ENCODE measurements around the genes OR4K14, OR11H6, PIP4P1, PNP and TPPP2.

DNA sequence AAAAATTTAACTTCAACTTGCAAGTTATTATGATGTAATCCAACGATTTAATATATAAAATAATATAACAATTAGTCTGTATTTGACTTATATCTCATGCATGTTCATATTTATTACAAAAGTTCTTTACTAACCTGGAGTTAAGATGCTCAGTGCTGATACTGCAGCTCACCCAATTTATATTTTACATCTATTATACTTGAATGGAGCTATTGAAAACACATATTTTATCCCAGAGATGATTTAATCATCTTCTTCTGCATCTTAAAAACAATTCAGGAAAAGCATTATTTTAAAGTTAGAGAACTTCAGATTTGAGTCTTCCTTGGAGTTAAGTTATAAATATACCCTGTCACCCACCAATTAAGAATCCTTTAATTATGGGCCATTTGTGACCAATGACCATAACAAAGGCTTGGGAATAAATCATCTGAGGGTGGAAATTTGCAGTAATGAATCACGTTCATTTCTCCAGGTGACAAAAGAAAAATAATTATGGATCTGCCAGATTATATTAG, at the start of gene OR4K14:
OR4K14 (minus strand) TSS at position 299 of the 518 bp plus-strand sequence.
- RRBS, result no CpG with 5 or more reads among the region's 2 CpGs

GRCh38 chr14:20223549-20223785, at the start of gene OR11H6:
Gene OR11H6 (plus strand): TSS chr14:20223710.
- RRBS, result no CpG with 5 or more reads among the region's 1 CpG

DNA sequence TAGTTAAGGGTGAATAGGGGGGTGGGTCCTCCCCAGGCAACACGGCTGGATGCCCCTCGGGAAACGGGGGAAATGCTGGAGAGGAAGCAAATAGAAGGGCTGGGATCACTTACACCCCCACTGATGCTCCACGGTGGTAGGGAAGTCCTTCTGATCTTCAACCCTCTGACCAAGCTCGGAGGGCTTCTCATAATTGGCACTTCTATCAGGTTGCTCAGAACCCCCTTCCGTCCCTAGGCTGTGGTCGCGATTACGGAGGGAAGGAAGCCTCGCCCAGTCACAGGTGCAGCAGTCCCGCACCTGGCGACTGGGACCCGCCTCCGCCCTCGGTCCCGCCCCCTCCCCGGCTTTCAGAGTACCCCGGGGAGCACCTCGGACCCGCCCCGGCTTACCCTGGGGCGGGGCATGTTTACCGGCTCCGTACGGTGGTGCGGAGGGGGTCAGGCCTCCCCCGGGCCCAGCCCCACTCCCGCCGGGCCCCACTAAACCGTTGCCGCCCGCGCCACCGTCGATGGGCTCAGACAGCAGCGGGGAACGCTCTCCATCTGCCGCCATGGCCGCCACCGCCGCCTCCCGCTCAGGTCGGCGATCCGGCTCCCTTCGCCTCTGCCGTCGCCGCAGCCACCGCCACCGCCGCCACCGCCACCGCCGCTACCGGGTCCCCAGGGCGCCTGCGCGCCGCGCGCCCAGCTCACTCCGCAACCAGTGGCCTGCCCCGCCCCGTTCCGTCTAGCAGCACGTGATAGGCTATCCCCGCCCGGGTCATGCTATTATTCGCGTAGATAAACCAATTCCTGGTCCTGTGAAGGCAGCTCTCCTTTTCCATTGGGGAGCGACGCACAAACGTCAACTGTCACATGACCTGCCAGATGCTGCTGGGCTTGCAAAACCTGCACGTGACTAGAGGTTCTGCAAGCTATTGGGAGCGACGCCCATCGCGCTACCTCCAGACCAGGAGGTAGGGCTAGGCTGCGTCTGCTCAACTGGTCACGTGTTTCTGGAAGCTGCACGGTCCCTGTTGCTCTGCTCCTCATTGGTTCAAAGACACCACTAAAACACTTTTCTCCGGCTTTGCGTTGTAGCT, at the start of gene PIP4P1:
PIP4P1 (minus strand) TSS at position 664 of the 1,084 bp plus-strand sequence.
- RRBS, result under 1% methylated on average over 17 of the region's 84 CpGs

DNA sequence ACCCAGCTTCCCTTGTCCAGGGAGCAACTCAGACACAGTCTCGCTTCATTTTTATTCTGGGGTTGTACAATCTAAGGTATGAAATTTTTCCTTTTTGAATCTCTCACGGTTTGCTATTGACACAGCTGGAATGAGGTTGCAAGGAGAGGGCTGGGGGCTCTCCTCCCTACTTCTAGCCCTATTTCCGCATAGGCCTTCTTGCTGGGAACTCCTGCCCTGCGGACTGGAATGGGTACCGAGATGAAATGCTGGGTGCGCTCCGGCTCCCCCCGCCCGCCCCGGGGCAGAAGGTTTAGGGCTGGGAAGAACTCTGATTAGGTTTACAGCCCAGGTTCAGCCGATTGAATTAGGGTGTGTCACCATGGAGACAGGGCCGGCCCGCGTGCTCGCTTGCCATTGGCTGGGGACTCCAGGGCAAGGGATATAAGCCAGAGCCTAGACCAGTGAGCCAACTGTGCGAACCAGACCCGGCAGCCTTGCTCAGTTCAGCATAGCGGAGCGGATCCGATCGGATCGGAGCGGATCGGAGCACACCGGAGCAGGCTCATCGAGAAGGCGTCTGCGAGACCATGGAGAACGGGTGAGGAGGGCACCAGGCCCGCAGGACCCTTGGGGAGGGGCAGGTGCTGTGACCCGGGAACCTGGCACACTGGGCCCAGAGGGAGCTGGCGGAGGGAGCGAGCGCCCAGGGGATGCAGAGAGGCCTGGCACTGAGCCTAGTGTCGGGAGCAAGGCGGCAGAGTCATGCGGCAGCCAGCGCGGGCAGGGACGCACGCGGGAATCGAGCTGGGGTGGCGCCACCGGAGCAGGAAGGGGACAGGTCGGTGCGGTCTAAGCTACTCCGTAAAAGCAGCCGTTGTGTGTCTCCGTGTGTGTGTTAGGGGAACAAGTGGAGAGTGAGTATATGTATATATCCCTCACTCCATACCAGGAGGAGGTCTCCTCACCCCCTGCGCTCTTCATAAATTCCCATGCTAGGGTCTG, at the start of gene PNP:
PNP (plus strand) TSS at position 451 of the 984 bp plus-strand sequence.
- RRBS, result under 1% methylated on average over 19 of the region's 51 CpGs

DNA sequence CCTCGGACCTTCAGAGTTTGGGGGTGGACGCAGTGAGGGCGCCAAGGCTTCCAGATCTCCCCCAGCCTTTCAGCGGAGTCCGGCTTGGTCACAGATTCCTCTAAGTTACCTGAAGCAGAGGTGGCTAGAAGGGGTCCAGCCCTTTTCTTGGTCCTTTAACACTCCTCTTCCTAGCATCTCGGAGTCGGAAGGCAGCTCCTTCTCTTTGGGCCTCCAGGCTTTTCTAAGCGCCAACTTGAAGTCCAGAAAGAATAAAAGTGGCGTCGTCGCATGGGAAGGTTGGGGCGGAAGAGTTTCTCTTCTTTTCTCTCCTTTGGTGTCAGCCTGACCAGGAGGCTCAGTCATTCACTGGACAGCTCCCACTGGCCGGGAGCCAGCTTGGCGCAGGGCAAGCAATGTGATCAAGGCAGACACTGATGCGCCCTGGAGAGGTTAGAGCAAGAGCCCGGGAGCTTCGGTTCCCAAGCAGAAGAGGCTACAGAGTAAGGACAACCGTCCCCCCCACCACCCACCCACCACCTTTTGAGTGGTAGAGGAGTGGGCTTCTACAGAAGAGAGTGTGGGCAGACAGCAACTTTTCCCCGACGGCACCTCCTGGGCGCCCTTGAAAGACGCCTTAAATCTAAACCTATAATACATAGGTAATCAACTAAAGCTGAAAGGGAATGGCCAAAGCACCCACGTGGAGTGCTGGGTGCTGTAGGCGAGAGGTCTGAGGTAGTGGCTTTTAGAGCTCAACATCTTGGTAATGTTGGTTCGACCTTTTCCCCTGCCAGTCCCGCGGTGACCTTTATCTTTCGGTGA, 9.4 kb downstream of the OR6S1 start:
- RRBS, result 3% methylated on average over 4 of the region's 28 CpGs

DNA sequence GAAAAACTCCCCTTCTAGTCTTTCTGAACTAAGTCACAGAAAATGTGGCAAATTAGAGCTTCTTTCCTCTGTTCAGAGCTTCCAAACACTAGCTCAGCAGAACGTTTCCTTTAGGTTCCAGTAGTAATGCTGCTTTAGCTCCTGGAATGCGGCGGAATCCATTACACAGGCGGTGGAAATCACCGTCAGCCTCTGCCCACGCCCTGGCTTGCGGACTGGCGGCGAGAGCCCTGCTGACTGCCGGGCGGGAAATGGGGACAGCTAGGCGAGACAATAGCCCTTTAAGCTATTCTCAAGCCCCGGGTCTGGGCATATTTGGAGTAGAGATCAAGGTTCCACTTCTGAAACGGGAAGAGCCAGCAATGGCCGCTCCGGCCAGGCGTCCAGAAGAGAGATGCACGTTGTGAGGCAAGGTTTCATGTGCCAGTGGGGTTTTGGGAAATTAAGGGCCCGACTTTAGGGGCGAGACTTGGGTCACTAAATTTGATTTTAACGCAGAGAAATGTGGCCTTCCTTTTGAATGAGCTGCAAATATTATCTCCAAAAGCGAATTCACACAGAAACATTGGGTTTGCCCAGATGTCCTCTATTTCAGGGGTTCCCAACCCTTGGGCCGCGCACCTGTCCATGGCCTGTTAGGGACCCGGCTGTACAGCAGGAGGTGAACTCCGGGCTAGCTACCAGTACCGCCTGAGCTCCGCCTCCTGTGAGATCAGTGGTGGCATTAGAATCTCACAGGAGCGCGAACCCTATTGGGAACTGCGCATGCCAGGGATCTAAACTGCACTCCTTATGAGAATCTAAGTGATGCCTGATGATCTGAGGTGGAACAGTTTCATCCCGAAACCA, 2.3 kb upstream of the RNASE4 start:
- RRBS, result 1% methylated on average over 5 of the region's 32 CpGs

DNA sequence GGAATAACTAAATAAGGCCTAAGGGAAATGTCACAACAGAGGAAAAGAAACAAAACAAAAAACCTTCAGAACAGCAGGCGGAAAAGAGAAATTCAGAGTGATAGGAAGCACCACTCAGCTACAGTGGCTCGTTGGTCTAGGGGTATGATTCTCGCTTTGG, 589 bp upstream of the RNASE4 start:
- RRBS, result no CpG with 5 or more reads among the region's 3 CpGs

DNA sequence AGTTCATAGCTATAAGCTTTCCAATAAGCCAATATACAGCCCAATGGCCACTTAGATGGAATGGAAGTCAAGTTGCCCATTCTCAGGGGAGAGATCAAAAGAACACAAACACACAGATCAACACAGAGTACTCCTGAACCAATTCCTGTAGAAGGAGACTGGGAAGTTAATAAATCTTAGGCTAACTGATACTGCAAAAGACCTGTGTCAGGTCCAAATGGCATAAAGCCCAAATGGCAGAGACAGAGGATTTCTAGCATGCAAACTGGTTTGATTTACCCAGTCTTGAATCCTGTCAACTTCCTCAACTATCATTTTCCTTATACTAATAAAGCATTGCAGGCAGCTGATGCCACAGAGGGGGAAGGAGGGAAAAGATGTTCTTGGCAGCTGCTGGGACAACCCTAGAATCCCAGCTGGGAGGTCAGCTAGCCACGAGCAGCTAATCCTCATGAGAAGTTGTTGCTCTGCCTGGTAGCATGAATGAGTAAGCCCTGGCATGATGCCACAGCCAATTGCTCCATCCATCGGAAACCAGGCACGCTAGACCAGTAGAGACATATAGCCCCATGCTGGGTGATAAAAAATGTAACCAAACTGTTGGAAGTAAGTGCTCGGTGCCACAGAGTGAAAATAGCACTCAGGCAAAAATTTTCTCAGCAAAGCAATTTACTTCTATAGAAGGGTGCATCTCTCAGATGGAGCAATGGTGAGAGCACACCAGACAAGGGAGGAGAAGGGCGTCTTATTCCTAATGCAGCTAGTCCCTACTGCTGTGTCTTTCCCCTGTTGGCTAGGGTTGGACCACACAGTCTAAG, 26.2 kb downstream of the ANG start:
- RRBS, result no CpG with 5 or more reads among the region's 5 CpGs

DNA sequence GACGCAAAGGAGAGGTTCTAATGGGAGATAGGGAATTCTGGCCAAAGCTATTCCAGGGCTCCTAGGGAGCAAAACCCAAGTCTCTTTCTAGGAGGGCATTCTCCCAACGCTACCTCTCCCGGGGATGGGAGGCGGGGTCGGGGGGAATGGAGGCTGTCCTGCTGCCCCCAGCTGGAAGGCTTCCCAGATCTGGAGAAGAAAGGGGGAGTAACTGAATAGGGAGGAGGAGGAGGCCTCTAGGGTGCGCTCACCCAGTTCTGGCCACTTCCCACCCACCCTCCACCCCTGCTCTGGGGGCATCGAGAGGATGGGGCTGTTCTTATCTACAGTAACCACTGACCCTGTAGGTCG, 525 bp upstream of the RNASE1 start:
- RRBS, result no CpG with 5 or more reads among the region's 8 CpGs

GRCh38 chr14:21020802-21021656, 3.8 kb downstream of the NDRG2 start:
- RRBS, result no CpG with 5 or more reads among the region's 8 CpGs

DNA sequence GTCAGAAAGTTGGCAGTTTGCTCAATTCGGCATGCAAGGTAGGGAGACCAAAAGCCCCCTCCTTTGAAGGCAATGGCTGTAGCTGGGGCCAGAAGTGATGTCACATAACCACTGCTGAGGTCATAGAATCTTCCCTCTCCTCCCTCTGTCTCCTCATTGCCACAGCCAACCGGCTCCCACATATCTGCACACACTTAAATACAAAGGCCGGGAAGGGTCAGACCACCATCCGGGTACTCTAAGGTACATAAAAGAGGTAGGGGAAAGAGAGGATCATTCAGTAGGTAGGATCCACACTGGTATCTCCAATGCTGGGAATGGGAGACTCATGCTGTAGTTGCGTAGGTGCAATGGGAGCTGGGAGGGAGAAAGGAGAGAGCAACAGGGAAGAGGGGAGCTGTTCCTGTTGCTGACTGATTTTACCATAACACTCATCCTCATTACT, at the start of gene TPPP2:
TPPP2 (plus strand) TSS at position 156 of the 445 bp plus-strand sequence.
- RRBS, result no CpG with 5 or more reads among the region's 5 CpGs

DNA sequence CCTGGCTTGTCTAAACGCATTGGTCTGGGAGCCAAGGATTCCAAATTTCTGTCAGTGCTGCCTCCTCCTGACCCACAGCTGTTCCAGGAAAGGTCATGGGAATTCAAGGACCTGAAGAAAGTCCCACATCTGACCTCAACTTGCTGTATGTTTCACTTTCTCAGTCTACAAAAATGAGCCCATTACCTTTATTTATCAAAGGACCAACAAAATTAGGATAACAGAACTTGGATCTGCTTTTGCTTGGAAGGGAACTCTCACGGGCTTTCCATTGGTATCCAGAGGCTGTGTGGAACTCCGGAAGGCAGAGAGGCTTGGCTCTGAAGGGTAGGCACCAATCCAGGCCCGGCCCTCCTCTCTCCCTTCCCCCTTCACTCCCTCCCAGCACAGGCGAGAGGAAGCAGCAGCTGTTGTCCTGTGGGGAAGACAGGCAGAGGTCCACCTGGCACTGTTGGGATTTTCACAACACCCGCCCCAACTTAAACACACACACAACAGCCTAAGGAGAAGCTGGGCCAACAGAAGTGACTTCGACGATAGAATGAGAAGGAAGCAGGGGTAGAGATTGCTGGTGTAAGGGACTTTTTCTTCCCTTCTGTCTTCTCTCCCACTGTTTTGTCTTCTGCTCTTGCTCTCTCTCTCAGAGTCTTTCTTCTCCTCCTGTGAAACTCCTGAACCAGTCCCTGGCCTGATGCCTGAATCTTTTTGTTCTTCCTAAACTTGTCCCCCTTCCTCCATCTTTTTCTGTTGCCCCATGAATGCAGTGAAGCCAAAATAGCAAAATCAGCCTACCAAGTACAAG, 3.2 kb upstream of the RNASE7 start:
- RRBS, result 17% methylated on average over 1 of the region's 8 CpGs

GRCh38 chr14:21069844-21070027, 368 bp upstream of the ARHGEF40 start:
- RRBS, result 0% methylated on average over 1 of the region's 15 CpGs

DNA sequence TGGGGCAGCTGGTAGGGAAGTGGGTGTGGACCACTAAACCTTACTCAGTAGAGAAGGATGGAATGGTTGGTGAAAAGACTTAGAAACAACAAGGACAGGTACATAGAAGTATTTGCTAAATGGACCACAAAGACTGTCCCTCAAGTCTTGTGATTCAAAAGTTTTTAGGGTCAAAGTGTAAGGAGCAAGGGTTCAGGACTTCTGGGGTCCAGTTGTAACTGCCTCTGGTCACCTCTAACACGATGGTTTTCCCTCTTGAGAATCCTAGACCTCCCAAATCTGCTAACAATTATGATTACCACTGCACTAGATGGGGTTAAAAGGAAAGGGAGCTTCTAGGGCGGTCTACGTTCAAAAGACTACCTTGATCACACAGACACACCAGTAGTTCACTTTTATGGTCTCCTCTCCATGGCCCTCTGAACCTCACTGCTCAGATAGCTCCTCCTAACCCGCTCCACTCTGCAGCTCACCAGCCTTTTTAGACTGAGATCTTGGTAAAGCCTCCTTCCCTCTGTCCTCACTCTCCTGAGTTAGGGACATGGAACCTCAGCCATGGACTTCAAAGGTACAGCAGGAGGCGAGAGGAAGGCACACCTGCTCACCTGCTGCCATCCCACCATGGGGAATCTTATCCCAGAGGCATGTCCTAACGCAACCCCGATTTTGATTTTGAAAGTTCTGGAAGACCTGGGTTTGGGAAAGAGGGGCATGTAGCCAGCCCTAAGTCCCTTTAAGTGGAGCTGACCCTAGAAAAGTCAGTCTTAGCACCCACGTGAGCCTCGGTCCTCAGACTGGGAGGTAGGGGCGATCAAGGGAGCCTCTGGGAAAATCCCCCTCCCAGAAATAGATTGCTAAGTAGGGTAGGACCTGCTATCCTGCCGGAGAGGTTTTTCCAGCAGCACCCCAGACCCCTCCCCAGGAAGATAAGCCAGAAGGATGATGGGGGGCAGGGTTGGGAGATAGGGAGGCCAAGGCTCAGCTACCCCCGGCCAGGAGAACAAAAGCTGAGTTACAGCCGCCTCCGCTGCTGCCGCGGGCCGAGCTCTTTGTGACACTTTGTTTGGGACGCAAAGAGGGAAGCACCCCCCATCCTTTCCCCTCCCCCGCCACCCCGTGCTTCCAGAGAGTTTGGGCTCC, 1.4 kb downstream of the ZNF219 start:
- RRBS, result 77% methylated on average over 2 of the region's 20 CpGs

- RRBS, result 1% methylated on average over 6 of the region's 25 CpGs
These were observed 605 bp downstream of the ZNF219 start for GRCh38 chr14:21097863-21098237.

GRCh38 chr14:21307955-21308888, 28.3 kb downstream of the RPGRIP1 start:
- RRBS, result no CpG with 5 or more reads among the region's 11 CpGs

GRCh38 chr14:21391961-21392528, 8.2 kb upstream of the SUPT16H start:
- RRBS, result no CpG with 5 or more reads among the region's 2 CpGs

- RRBS, result no CpG with 5 or more reads among the region's 6 CpGs
These were observed 21.6 kb upstream of the SUPT16H start for GRCh38 chr14:21405130-21406066.

DNA sequence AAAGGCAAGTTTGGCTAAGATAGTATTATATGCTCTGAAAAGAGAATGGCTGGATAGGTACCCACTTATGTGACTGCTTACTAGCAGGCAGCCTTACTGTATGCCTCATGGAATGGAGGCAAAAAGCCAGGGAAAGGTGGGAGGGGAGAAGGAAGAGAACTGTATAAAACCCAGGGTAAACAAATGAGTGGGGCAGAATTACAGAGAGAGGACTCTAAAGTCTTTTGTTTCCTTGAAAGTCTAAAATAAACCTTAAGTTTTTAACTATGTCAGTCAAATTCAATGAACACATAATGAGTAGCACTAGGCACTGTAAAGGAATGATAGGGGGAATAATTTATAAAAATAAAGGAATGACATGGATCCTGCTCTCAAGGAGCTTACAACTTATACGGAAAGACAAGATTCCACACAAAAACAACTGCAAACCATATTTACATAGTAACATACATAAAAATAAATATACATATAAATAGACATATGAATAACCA, 3.3 kb upstream of the CHD8 start:
- RRBS, result no CpG with 5 or more reads among the region's 1 CpG

All from SK-N-MC (cell line).